Retinal pigment epithelial cell (primary cell): ENCODE data around the genes PTMA, ALPI, PRSS56 and NEU2.

DNA sequence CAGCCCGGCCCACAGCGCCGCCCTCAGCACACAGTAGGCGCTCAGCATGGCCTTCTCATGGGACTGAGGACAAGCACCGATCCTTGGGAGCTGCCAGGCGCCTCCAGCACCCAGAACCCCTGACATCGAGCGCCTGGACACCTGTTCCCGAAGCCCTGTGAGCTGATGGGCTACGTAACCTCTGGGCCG is 12.4 kb downstream of the TEX44 start:
- RRBS: 3% methylated on average over 1 of the region's 11 CpGs

DNA sequence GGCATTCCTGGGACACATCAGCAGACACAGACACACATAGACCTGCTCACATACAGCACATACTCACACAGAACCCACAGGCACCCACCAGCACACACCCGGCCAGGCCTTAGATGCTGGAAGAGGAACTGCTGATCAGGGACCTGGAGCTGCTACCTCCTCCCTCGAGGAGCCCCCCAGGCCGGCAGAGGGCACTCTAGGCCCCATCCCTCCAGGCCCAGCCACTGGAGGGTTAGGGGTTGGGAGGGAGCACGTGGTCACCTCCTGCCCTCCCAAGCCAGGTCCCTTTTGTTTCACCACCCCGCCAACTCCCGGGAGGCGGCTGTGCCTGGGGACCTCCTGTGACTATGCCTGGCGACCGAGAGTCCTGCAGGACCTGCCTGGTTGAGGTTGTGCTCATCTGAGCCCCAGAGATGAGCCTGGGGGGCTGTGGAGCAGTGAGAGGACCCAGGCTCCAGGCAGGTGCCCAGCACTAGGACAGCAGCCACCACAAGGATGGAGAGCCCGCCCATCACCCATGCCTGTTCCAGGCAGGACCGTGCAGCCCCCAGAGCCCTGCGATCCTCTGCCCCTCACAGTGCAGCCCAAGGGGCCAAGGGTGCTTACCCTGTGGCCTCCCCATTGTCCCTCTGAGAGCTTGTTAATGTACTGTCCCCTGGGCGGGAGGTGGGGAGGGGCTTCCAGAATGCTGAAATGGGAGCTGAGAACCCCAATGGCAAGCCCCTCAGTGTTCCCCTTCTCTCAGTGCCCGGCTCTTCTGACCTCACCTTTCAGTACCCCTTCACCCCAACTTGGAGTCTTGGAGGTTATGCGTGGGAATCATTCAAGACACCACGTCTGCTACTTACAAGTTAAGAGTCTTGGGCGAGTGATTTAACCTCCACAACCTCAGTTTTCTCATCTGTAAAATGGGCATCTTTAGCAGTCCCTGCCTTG is 20.9 kb upstream of the PTMA start:
- RRBS: 2% methylated on average over 3 of the region's 17 CpGs

GRCh38 chr2:231707948-231708753 is at the start of gene PTMA:
Gene PTMA, plus strand, starts transcription at chr2:231708525.
- RRBS: under 1% methylated on average over 26 of the region's 91 CpGs

DNA sequence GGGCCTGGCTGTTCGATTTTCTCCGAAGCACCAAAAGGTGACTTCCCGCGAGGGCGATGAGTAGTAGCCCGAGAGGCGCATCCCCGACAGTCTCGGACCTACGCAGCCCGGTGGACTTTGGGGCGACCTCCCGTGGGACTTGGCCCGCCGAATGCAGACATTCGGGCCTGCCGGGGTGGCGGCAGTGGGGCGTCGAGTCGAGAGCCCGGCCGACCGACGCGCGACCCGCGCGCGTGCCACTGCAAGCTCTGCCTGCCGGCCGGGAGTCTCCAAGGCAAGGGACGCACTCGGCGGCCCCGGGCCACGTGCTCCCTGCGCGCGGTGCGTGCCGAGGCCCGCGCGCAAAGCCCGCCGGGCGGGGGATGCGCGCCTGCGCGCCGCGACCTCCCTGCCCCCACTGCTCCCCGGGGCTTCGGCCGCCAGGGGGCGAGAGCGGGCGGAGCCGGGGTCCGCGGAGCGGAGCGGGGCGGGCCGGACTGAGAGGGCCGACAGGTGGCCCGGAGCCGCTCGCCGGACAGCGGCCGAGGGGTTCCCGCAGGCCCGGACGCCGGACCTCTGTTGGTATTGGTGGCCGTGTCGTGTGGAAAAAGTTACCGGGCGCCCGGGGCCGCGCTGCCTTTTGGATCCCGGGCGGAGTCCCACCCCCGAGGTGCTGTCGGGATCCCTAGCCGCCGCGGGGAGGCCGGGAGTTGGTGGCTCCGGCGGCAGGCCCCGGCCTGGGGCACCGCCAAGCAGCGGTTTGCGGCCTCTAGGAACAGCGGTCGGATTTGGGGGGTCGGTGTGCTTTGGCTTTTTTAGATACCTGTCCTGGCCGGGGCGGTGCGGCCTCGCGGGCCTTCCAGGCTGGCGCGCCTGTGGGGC is 1.9 kb downstream of the PTMA start:
- RRBS: under 1% methylated on average over 68 of the region's 110 CpGs

GRCh38 chr2:232015355-232016180 is 54.1 kb downstream of the DIS3L2 start:
- RRBS: no CpG with 5 or more reads among the region's 5 CpGs

DNA sequence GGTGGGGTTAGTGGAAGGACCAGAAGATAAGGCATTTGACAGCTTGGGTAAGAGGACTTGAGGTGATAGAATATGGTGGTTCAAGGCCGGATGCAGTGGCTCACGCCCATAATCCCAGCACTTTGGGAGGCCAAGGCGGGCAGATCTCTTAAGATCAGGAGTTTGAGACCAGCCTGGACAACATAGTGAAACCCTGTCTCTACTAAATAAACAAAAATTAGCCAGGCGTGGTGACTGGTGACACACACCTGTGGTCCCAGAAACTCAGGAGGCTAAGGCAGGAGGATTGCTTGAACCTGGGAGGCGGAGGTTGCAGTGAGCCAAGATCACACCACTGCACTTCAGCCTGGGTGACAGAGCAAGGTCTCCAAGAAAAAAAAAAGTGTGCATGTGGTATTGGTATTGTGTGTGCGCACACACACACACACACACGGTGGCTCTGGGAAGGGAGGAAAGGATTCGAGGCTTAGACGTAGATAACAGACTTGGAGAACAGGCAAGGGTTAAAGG is 173.0 kb downstream of the DIS3L2 start:
- RRBS: no CpG with 5 or more reads among the region's 9 CpGs

DNA sequence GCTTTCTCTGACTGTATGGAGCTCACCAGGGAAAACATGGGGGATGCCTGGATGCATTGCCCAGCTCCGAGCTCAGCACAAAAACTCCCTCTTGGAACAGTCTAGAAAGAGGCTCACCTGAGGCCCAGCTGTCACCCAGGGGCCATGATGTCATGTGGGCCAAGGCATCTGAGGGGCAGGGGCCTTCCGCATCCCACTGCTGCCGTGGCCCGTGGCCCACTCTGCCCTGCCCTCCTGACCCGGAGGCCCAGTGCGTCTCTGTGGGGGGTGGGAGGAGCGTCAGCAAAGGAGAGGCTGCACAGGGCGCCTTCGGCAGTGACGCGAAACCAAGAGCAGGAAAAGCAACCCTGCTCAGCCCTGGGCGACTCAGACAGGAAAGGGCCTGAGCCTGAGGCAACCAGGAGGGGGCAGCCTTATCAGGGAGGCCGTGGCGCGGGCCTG is 57.2 kb upstream of the ALPP start:
- RRBS: no CpG with 5 or more reads among the region's 15 CpGs

- RRBS: no CpG with 5 or more reads among the region's 12 CpGs
These were observed at the start of gene ALPI for GRCh38 chr2:232455874-232456387. Gene ALPI, plus strand, starts transcription at chr2:232456153.

DNA sequence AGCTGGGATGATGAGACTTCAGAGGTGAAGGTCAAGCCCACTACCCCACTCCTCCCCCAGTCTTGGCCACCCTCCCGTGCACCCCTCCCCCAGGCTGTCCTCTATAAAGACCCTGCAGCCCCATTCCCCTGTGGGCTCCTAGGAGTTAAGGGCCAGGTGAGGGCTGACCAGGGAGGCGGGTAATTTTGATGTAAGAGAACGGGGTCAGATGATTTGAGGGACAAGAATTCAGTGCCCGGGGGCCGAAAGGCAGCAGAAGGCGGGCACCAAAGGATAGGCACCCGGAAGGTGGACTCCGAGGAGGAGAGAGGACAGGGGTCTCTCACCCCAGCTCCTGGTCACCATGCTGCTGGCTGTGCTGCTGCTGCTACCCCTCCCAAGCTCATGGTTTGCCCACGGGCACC is at the start of gene PRSS56:
Gene PRSS56 (plus strand): TSS at position 133 of the 404 bp plus-strand sequence.
- RRBS: 74% methylated on average over 3 of the region's 9 CpGs

DNA sequence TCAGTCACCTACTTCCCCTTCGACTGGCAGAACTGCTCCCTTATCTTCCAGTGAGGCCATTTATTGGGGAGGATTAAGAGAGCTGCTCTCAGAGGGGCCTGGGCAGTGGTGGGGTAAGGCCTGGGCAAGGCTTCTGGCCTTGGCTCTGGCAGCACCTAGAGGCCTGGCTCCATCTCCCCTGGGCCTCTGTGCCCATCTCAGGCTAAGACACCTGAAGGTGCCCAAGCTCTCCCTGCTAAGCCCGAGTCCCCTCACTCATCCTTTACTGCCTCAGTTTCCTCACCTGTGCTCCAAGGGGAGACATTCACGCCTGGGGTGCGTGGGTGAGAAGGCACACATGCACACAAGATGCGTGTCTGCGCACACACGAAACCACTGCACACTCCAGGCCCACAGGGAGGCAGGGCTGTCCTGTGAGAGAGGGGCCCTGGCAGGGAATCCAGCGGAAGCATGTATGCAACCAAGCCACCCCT is 2.0 kb downstream of the CHRNG start:
- RRBS: no CpG with 5 or more reads among the region's 8 CpGs

- RRBS: no CpG with 5 or more reads among the region's 7 CpGs
These were observed 40.5 kb upstream of the EFHD1 start for GRCh38 chr2:232592629-232593579.

GRCh38 chr2:232815412-232815948 is 39.1 kb upstream of the KCNJ13 start:
- RRBS: no CpG with 5 or more reads among the region's 3 CpGs

DNA sequence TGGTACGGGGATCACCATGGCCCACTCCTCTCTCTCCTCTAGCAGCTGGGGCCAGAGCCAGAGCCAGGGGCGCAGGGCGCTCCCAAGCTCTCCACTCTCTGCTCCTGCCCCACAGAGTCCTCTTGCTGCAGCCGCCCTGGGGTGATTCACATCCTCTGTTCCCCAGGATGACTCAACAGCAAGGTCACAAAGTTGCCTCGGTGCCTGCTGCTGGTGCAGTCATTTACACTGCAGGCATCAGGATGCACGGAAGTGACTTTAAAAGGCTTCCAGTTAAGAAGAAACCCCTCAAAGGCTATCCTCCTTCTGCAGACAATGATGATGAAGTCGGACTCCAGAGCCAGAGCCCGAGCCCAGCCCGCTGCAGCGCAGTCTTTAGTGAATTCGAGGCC is 31.9 kb downstream of the SNORC start:
- RRBS: 37% methylated on average over 3 of the region's 11 CpGs

DNA sequence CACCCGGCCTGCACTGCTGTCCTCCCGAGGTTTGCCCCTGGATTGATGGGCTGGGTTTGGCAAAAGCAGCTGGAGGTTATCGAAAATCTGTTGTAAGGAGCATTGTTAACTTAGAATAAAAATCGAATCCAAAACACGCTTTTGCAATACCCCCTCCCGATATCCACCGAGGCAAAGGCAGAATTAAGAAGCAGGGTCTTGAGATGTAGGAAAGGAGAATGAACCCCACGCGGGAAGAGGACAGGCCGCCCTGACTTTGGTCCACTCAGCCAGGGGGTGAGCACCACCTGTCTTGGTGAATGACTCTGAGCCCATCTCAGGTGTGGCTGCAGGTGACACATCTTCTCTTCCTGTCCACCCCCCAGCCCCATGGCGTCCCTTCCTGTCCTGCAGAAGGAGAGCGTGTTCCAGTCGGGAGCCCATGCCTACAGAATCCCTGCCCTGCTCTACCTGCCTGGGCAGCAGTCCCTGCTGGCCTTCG is at the start of gene NEU2:
Gene NEU2 (plus strand): TSS at position 370 of the 481 bp plus-strand sequence.
- RRBS: no CpG with 5 or more reads among the region's 14 CpGs

DNA sequence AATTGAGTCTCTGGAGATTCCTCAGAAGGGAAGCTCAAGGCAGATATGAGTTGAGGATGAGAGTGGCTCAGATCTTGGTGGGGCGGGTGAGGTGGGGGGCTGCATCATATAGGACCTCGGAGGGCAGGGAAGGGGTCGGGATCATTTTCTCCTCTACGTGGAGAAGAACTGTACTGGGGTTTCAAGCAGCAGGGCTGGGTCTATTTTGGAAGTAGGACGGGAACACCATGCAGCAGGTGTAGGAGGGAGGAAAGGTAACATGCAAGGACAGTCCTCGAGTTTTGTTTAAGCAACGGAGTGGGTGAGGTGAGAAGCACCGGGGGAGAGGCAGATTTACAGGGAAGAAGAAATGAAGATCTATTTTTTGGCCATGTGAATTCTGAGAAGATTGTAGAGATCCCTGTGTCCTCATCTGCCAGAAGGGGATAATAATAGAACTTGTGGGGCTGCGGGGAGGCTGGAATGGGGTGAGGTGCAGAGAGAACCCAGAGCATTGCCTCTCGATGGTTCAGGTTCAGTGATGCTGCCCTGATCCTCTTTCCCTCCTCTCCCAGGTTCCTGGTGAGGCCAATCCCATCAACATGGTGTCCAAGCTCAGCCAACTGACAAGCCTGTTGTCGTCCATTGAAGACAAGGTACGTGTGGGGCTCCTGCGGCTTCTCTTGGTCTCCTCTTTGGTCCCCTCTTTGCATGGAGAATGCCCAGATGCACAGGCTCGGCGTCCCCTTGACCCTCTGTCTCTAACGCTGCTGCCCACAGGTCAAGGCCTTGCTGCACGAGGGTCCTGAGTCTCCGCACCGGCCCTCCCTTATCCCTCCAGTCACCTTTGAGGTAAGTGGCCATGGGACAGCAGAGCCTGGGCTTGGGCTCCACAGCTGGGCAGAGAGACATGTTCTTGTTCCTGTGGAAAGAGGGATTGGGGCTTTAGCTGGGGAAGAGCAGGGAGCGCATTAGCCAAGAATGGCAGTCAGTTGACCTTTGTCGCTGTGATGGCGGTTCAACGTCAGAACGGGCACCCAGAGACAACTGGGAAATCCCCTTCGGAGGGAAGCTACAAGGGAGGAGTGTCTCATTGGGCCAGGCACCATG is 85.8 kb downstream of the INPP5D start:
- RRBS: no CpG with 5 or more reads among the region's 25 CpGs

- RRBS: no CpG with 5 or more reads among the region's 6 CpGs
These were observed 65.6 kb downstream of the DGKD start for GRCh38 chr2:233419903-233420239.

- RRBS: no CpG with 5 or more reads among the region's 22 CpGs
These were observed 84.9 kb downstream of the USP40 start for GRCh38 chr2:233481491-233482328.

DNA sequence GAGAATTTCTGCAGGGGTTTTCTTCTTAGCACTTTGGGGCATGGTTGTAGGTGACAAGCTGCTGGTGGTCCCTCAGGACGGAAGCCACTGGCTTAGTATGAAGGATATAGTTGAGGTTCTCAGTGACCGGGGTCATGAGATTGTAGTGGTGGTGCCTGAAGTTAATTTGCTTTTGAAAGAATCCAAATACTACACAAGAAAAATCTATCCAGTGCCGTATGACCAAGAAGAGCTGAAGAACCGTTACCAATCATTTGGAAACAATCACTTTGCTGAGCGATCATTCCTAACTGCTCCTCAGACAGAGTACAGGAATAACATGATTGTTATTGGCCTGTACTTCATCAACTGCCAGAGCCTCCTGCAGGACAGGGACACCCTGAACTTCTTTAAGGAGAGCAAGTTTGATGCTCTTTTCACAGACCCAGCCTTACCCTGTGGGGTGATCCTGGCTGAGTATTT is 372 bp downstream of the UGT1A6 start:
- RRBS: no CpG with 5 or more reads among the region's 5 CpGs

GRCh38 chr2:233745119-233745879 is 14.8 kb upstream of the UGT1A1 start:
- RRBS: no CpG with 5 or more reads among the region's 5 CpGs

- RRBS: 5% methylated on average over 7 of the region's 34 CpGs
These were observed 21.8 kb downstream of the TRPM8 start for GRCh38 chr2:233938824-233939424.